Brain (tissue), 1 donor: ENCODE measurements around the genes IRF2BPL, TMEM63C and KCNK10.

DNA sequence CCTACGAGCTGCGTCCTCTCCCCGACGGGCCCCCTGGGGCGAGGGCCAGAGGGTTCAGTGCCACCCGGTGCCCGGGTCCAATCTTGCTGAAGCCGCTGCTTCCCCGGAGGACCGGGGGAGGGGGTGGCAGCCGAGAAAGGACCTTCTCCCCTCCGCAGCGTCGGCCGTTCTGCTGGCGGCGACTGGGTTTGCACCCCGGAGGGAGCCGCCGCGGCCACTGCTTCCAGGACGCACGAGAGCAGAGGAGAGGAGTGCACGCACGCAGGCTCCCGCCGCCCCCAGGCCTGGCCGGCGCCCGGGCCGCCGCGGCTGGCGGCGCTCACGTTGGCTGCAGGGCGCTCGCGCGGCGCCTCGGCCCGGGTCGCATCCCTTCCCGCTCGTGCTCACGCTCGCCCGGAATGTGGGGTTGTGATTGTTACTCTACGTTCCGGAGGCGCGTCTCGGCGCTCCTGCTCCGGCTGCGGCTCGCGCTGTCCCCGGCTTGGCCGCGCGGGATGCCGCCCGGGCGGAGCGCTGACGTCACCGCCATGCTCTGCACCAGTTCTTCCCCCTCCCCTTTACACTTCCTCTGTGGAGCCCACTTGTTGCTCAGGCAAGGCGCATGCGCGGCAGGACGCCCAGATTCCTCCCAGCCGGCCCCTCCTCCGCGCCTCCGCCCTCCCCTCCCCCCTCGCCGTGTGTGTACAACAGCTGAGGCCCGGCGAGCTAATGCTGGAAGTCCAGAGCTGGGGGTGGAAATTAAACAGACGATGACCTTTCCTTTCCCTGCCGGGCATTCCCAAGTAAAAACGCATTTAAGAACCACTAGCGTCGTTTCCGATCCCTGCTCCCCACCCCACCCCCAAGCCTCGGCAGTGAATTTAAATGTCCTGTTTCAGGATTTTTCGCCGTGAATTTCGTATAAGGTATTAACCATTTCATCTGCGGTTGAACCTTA, at the start of gene IRF2BPL:
Gene IRF2BPL (minus strand): TSS at position 478 of the 937 bp plus-strand sequence.
- RRBS = 1% methylated on average over 40 of the region's 92 CpGs

DNA sequence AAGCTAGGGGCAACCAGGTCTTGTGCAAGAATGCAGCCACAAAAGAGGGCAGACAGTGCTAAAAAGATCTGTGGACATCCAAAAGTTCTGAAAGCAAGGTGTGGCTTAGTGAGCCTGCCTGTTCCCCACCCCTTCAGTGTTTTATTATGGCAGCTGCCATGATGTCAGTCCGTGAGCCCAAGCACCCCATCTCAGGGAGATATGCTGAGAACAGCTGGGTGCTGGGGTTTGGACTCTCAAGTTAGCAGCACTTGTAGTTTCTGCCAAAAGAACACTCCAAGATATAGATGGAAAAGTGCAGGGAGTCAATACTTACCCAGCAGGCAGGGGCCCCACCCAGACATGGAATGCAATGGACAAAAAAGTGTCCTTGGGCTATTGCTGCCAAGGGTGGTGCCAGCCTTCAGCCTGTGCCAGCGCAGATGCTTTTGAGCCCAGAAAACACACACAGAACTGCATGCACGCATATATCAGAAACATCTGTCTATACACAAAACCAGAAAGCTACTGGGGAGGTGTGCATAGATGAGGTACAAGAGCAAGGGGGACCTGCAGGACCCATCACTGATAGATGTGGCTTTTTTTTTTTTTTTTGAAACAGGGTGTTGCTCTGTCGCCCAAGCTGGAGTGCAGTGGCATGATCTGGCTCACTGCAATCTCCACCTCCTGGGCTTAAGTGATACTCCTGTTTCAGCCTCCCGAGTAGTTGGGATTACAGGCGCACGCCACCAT, 17.1 kb upstream of the IRF2BPL start:
- RRBS = no CpG with 5 or more reads among the region's 7 CpGs

DNA sequence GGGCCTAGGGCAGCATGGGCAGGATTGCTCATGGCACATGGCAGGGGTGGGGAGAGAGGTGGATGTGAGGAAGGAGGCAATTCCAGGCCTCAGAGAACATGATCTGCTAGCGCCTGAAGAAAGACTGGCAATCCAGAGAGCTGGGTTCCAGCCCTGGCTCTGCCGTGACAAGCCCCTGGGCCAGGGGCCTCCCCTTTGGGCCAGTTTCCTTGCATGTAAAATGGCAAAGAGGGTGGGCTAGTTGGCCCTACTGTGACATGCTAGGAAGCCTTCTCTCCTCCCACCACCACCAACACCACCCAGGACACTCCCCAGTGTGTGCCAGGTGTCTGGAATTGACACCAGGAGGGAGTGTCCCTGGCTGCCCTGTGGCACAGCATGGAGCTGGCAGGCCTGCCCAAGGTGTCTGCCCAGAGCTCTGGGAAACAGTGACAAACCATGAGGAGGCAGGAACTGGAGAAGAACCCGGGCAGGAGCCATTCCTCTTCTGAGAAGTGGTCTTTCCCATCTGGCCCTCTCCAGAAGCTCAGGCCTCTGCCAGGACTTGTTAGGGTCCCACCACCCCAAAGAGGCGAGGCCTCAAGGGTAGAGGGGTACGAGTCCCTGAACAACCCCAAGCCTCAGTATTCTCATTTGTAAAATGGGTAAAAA, 24.1 kb upstream of the IRF2BPL start:
- RRBS = no CpG with 5 or more reads among the region's 5 CpGs

- RRBS = no CpG with 5 or more reads among the region's 6 CpGs
Observed at GRCh38 chr14:77105106-77105922, 7.3 kb downstream of the CIPC start.

- RRBS = 4% methylated on average over 14 of the region's 52 CpGs
Observed at GRCh38 chr14:77181277-77182449, at the start of gene TMEM63C. Gene TMEM63C (plus strand): TSS chr14:77181798.

- RRBS = no CpG with 5 or more reads among the region's 10 CpGs
Observed at GRCh38 chr14:77375731-77376305, 1.1 kb downstream of the TMED8 start.

GRCh38 chr14:77451169-77451424, 6.3 kb downstream of the VIPAS39 start:
- RRBS = no CpG with 5 or more reads among the region's 4 CpGs

DNA sequence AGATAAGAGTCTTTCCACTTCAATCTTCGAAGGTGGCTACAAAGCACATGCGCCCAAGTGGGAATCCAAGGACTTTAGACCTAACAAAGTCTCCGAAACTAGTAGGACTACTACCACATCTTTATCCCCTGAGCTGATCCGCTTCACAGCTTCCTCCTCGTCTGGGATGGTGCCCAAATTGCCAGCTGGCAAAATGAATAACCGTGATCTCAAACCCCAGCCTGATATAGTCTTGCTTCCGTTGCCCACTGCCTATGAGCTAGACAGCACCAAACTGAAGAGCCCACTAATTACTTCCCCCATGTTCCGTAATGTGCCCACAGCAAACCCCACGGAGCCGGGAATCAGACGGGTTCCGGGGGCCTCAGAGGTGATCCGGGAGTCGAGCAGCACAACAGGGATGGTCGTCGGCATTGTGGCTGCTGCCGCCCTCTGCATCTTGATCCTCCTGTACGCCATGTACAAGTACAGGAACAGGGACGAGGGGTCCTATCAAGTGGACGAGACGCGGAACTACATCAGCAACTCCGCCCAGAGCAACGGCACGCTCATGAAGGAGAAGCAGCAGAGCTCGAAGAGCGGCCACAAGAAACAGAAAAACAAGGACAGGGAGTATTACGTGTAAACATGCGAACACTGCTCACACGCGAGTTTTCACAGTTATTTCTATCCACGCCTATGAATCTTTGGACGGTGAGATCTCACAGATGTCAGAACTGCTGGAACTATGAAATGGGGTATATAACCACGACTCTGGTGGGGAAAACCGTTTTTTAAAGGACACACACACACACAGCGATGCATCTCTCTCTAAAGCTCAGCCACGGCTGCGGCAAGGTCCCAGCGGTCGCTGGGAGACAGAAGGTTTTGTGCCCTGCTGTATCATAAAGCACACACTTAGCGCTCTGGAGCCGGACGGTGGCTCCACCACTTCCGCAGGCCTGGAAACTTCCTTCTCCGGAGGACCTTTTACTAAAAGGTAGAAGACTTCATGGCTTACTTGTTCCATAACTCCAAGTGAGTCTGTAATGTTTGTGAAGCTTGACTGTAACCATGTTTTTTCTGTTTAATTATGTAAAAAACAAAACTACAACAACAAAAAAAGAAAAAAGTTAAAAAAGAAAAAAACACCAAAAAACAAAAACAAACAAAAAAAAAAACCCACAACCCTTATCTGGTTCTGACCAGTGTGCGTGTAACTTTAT, 349.6 kb downstream of the DIO2 start:
- RRBS = 94% methylated on average over 4 of the region's 46 CpGs

- RRBS = no CpG with 5 or more reads among the region's 9 CpGs
Observed at GRCh38 chr14:80784677-80785713, 156.5 kb downstream of the CEP128 start.

- RRBS = no CpG with 5 or more reads among the region's 12 CpGs
Observed at GRCh38 chr14:81114092-81114378, 106.7 kb downstream of the GTF2A1 start.

- RRBS = no CpG with 5 or more reads among the region's 4 CpGs
Observed at GRCh38 chr14:81205670-81205915, 15.2 kb downstream of the GTF2A1 start.

DNA sequence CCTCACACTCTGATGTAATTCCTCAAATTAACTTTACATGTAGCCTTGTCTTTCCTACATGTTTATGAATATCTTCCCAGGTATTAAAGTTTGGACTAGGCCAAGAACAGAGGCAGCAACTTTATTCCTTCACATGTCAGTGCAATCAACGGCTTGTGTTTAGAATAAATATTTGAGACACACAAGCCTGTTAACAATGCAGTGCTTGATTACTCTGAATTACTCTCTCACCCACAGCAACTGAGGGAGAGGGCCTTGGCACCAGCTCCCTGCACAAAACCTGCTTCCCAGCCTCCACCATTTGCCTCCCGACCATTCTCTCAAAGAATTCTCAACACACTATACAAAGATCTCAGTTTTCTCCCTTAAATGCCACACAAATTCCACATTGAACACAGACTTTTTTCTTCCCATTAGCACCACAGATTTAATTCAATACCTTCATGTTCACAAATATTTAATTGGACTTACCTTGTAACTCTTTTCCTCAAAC, 77.0 kb downstream of the STON2 start:
- RRBS = no CpG with 5 or more reads among the region's 2 CpGs

GRCh38 chr14:84171368-84171696, 1358.6 kb upstream of the FLRT2 start:
- RRBS = no CpG with 5 or more reads among the region's 5 CpGs

DNA sequence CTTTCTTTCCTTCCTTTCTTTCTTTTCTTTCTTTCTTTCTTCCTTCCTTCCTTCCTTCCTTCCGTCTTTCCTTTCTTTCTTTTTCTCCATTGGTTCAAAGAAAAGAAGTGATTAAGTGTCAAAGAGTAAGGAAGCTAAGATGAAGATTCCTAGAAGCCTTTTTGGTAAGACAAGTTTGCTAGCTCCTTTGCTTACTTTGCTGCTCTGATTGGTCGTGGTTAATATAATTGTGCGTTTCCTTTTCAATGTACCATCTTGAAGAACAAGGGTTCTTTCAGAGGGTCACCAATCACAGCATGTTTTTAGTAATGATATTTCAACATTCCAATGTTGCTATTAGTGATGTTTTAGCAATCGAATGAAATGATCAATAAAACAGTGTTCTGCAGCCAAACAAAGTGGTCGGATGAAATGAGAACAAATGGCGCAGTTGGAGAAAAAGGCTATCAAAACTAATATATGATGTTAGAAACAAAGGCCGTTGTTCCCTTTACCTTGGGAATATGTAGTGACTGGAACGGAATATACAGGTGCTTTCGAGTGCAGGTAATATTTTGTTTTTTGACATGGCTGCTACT, 828.7 kb downstream of the GALC start:
- RRBS = no CpG with 5 or more reads among the region's 9 CpGs

DNA sequence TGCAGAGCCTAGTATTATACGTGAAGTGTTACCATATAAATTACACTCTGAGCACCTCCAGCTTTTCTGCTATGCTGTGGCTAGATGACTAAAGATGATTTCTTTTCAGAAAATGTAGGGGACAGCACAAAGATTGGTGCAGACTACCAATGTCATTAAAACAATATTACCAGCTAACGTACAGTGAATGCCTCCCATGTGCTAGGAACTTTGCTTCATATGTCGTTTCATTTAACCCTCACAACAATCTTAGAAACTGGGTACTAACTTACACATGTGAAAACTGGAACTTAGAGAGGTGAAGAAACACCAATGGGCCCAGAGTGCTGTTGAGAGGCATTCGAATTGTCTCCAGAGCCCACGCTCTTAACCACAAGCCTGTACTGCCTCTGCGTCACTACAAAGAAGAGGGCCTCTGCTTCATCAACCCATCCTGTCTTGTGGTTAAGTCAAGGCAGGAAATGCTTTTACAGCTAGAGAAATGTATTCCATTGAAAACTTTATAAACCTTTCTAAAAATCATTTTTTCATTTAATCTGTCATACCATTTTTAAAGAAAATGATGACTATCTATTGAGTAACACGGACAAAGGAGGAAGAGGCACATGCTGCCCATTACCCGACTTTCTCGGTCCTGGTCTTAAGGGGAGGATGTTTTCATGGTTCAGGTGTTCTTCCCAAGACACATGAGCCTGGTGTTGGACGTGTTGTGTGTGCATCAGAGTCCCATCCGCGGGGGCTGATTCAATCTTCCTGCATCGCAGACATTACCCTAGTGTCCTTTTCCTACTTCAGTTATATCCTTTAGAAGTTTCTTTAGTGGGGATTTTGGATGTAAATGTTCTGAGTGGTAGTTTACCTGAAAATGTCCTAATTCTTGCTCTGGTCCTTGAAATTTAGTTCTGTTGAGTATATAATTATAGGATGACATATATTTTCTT, 1.4 kb downstream of the GPR65 start:
- RRBS = no CpG with 5 or more reads among the region's 13 CpGs

GRCh38 chr14:88322973-88323160, 202 bp downstream of the KCNK10 start:
- RRBS = no CpG with 5 or more reads among the region's 10 CpGs

DNA sequence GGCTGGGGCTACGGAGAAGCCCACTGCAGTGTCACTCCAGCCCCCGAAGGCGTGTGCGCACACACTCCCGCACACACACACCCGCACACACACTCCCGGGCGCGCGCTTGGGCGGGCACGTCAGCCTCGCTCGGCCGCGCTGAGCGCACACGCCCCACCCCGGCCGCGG, at the start of gene KCNK10:
Gene KCNK10 (minus strand): TSS at position 109 of the 169 bp plus-strand sequence.
- RRBS = 1% methylated on average over 13 of the region's 21 CpGs

DNA sequence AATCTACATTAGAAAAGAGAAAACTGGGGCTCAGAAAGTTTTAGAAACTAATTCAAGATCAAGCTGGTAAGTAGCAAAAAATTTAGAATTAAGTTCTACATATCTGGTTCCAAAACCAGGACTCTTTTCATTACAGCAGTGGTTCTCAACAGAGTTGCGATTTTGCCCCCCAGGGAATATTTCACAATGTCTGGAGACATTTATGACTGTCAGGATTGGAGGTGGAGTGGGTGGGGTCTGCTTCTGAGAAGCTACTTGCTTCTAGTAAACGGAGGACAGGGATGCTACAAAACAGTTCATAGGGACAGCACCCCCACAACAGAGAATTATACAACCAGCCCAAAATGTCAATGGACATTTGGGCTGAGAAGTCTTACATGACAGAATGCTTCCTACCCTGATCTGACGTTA, 818 bp upstream of the SPATA7 start:
- RRBS = no CpG with 5 or more reads among the region's 3 CpGs

DNA sequence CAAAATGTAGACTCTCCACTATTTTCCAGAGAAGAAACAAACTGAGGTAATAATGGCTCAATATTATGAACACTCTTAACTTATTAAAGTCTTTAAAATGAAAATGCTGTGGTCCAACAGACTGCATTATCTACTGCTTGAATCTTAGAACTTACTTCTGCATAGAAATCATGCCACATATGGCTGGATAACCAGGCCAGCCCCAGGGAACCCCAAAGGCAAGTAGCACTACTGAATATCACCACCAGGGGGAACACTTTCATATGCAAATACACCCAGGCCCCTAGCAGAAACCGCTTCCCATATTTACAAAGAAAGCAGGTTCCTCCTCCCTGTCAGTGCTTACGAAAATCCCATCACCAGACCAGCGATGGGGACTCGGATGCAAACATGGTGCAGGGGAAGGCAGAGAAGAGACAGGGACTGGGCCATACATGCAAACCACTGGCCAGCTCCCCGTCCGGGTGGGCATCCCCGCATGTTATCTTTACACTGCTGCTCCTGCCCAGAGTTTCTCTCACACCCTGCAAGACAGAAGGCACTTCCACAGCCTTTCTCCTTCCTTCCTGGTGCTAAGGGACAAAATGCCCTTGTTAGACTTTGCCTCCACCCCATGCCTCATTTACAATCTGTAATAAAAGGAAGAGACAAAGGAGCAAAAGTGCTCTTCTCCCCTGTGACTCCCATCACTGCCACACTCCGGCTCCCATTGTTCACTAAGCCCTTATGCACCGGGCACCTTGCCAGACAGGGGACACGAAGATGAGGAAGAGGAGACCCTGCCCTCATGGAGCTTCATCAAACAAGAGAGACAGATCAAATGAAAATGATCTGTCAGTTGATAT, 62.5 kb downstream of the PTPN21 start:
- RRBS = no CpG with 5 or more reads among the region's 10 CpGs